ENCODE data around the genes STAC2, PNMT and THRA.

GRCh38 chr17:39169107-39169315, 3.0 kb upstream of the ARL5C start:
- RRBS, result no CpG with 5 or more reads among the region's 6 CpGs
CAGE:
- cytosol, long polyA plus RNA, result no peak
- long polyA plus RNA, result no peak
- nucleus, long polyA plus RNA, result no peak

DNA sequence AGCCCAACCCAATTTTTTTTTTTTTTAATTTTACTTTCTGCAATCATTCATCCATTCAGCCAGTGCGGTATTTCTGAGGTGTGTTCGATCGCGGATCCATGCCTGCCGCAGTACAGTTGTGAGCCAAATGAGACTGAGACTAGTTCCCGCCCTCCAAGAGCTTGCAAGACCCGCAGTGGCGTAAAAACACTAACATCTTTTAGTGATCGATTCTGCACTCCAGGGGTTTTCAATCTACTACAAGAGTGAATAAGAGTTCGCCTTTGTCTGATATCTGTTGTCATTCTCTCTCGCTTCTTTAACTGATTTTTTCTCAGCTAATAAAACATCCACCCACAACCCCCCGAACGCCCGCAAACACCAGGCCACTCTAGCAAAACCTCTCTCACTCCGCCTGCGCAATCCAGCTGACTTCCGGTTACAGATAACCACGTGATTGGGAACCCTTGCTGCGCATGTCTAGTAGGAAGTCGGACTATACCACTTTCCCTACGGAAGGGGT, 409 bp upstream of the RPL19 start:
- RRBS, result no CpG with 5 or more reads among the region's 21 CpGs
CAGE:
- cytosol, long polyA plus RNA, result no peak
- long polyA plus RNA, result no peak
- nucleus, long polyA plus RNA, result no peak

DNA sequence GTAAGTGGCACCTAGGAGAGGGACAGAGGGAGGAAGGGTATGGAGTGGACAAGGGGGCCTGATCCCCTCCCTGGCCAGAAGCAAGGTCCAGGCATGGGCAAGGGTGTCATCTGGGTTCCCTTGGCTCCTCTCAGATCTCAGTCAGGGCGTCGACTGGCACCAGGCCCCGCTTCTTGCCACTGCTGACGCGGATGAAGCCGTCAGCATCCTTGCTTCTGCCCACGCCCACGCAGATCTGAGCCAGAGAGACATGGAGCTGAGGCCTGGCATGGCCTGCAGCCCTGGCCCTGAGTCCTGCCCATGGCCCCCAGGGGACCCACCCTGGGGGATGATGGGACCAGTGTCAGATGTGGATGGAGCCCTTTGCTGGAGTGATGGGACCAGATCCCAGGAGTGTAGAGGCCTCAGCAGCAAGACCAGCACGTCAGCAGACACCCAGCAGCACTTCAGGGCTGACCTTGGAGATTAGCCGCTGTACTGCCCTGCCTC, 12.1 kb downstream of the RPL19 start:
- RRBS, result no CpG with 5 or more reads among the region's 10 CpGs
CAGE:
- cytosol, long polyA plus RNA, result no peak
- long polyA plus RNA, result no peak
- nucleus, long polyA plus RNA, result no peak

- RRBS, result 4% methylated on average over 50 of the region's 96 CpGs
CAGE:
- cytosol, long polyA plus RNA, result no peak
- long polyA plus RNA, result no peak
- nucleus, long polyA plus RNA, result no peak
These were observed at the start of gene STAC2 for GRCh38 chr17:39225276-39226303. Gene STAC2, minus strand, starts transcription at chr17:39225945.

GRCh38 chr17:39282545-39283059, 56.9 kb upstream of the STAC2 start:
- RRBS, result no CpG with 5 or more reads among the region's 6 CpGs
CAGE:
- cytosol, long polyA plus RNA, result no peak
- long polyA plus RNA, result no peak
- nucleus, long polyA plus RNA, result no peak

- RRBS, result no CpG with 5 or more reads among the region's 2 CpGs
CAGE:
- cytosol, long polyA plus RNA, result no peak
- long polyA plus RNA, result no peak
- nucleus, long polyA plus RNA, result no peak
These were observed 40.2 kb downstream of the FBXL20 start for GRCh38 chr17:39361188-39361652.

DNA sequence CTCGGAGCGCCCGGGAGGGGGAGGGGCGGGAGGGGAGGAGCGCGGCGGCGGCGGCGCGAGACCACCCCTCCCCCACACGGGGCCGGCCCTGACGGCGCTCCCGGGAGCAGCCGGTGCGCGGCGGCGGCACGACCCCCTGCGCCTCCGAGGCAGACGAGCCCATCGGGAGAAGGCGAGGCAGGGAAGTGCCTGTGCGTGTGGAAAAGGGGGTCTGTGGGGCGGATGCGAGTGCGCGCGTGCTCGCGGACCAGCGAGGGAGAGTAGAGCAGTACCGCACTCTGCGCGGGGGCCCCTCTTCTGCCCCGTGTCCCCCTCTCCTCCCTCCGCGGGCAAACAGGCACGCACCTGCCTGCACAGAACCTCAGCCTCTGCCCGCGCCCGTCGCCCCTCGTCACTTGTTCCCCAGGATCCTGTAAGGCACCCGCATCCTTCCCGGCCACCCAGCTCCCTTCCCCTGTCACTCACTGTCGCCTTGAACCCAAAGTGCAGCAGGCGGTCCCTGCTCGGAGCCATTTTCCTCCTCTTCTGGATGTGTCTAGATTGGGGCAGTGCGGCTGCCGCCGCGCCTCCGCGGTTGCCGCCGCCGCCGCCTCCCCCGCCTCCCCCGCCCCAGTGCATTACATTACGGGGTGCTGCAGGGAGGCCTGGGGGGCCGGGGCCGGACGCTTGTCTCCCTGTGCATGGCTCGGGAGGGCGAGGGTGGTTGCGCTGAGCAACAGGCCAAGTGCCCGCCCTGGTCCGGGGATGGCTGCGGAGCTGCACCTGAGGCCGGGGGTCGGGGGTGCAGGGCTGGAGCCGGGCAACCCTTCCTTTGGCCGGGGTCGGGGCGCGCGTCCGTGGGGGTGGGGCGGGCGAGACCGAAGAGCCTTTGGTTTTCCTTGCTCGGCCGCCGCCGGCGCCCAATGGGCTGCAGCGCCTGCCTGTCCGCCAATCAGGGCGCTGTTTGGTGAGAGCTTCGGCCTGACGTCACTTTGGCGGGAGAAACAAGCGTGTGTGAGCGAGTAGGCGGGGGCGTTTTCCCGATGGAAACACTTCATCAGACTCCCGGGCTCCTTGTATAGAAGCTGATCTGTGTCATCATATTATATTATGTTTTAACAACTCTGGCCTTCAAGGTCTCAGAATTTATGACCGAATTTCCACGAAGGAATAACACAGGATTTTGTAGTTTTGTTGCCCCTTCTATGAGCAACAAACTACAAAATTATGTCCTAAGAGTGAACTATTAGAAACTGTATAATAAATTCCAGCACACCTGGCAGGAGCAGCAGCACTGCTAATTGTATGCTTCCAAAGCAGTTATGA, 734 bp upstream of the FBXL20 start:
- RRBS, result 1% methylated on average over 27 of the region's 106 CpGs
CAGE:
- cytosol, long polyA plus RNA, result no peak
- long polyA plus RNA, result no peak
- nucleus, long polyA plus RNA, result no peak

GRCh38 chr17:39406339-39407361, 5.2 kb upstream of the FBXL20 start:
- RRBS, result no CpG with 5 or more reads among the region's 4 CpGs
CAGE:
- cytosol, long polyA plus RNA, result start-site peak on the minus strand at chr17:39406897-39407035, 18 and 22 reads in 2 replicates
- long polyA plus RNA, result no peak
- nucleus, long polyA plus RNA, result no peak

GRCh38 chr17:39667323-39668098, 742 bp upstream of the PNMT start:
- RRBS, result 35% methylated on average over 23 of the region's 57 CpGs
CAGE:
- cytosol, long polyA plus RNA, result no peak
- long polyA plus RNA, result no peak
- nucleus, long polyA plus RNA, result no peak

DNA sequence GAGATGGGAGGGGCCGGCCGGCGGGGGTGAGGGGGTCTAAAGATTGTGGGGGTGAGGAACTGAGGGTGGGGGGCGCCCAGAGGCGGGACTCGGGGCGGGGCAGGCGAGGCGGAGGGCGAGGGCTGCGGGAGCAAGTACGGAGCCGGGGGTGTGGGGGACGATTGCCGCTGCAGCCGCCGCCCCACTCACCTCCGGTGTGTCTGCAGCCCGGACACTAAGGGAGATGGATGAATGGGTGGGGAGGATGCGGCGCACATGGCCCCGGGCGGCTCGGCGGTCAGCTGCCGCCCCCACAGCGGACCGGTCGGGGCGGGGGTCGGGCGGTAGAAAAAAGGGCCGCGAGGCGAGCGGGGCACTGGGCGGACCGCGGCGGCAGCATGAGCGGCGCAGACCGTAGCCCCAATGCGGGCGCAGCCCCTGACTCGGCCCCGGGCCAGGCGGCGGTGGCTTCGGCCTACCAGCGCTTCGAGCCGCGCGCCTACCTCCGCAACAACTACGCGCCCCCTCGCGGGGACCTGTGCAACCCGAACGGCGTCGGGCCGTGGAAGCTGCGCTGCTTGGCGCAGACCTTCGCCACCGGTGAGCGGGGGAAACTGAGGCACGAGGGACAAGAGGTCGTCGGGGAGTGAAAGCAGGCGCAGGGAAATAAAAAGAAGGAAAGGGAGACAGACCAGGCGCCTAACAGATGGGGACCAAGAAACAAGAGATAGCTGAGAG, at the start of gene PNMT:
TSS of gene PNMT (plus strand) at position 355 of the 717 bp plus-strand sequence.
- RRBS, result 10% methylated on average over 17 of the region's 75 CpGs
CAGE:
- cytosol, long polyA plus RNA, result no peak
- long polyA plus RNA, result no peak
- nucleus, long polyA plus RNA, result no peak

- RRBS, result no CpG with 5 or more reads among the region's 24 CpGs
CAGE:
- cytosol, long polyA plus RNA, result no peak
- long polyA plus RNA, result no peak
- nucleus, long polyA plus RNA, result no peak
These were observed 1.9 kb downstream of the PNMT start for GRCh38 chr17:39669792-39670879.

DNA sequence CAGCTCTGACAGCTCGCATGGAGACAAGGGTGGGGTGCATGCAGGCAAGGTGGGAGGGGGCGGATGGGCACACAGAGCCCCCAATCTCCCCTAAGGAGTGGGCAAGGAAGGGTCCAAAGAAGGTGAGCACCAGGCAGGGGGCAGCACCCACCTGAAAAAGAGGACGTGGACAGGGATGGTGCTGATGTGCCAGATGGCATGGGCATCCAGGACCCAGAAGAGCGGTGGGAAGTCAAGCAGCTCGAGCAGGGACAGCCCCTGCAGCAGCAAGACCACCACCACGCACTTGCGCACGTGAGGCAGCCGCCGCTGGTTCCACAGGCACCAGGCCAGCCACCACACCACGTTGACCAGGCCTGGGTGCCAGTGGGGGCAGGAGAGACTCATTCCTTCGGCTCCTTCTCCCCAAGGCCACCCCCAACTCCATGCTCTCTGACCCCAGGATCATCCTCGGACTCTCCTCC, 4.7 kb downstream of the PNMT start:
- RRBS, result no CpG with 5 or more reads among the region's 13 CpGs
CAGE:
- cytosol, long polyA plus RNA, result no peak
- long polyA plus RNA, result no peak
- nucleus, long polyA plus RNA, result no peak

GRCh38 chr17:39723115-39723546, 7.2 kb downstream of the MIEN1 start:
- RRBS, result 89% methylated on average over 7 of the region's 19 CpGs
CAGE:
- cytosol, long polyA plus RNA, result no peak
- long polyA plus RNA, result no peak
- nucleus, long polyA plus RNA, result no peak

GRCh38 chr17:39753110-39753482, 15.4 kb downstream of the GRB7 start:
- RRBS, result no CpG with 5 or more reads among the region's 6 CpGs
CAGE:
- cytosol, long polyA plus RNA, result no peak
- long polyA plus RNA, result no peak
- nucleus, long polyA plus RNA, result no peak

DNA sequence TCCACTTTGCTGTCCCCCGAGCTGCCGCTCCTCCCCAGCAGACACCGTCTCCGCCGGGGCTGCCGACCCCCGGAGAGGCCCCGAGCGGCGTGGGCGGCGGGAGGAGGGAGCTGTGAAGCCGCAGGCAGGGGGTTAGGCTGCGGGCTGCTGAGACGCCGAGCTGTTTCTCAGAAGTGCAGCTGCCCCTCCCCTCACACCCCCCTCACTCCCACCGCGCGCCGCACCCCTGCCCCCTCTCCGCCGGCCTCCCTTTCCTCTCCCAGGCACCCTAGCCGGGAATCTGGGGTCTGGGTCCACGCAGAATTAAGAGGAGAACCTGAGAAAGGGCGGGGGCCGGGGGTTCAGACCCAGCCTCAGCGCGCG, 17.0 kb downstream of the GRB7 start:
- RRBS, result 6% methylated on average over 2 of the region's 29 CpGs
CAGE:
- cytosol, long polyA plus RNA, result no peak
- long polyA plus RNA, result no peak
- nucleus, long polyA plus RNA, result no peak

- RRBS, result no CpG with 5 or more reads among the region's 15 CpGs
CAGE:
- cytosol, long polyA plus RNA, result no peak
- long polyA plus RNA, result no peak
- nucleus, long polyA plus RNA, result no peak
These were observed 2.4 kb upstream of the GSDMB start for GRCh38 chr17:39920706-39921340.

DNA sequence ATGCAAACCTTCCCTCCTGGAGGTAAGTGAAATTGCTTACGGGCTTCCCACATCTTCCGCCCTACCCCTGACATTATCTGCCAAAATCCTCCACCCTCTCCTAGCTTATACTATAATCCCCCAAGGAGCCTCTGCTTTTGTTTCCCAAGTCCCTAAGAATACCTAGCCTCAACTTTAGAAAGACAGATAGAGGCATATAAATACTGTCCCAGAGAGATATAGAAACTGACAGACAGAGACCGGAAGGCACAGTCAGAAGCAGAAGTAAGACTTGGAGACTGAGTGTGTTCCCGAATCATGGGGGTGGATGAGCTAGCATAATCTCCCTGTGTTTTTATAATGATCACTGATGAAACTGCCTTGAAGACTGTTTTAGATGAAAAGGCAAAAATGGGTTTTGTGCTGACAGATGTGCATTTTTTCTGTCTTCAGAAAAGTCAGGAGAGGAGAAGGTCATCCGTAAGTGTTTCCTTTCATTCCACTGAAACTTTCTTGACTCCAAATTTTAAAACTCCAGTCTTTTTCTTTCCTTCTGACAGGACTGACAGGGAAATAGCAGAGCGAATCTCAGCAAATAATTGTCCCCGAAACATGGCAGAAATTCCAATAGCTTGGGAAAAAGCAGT, 8.3 kb upstream of the PSMD3 start:
- RRBS, result no CpG with 5 or more reads among the region's 7 CpGs
CAGE:
- cytosol, long polyA plus RNA, result no peak
- long polyA plus RNA, result no peak
- nucleus, long polyA plus RNA, result no peak

DNA sequence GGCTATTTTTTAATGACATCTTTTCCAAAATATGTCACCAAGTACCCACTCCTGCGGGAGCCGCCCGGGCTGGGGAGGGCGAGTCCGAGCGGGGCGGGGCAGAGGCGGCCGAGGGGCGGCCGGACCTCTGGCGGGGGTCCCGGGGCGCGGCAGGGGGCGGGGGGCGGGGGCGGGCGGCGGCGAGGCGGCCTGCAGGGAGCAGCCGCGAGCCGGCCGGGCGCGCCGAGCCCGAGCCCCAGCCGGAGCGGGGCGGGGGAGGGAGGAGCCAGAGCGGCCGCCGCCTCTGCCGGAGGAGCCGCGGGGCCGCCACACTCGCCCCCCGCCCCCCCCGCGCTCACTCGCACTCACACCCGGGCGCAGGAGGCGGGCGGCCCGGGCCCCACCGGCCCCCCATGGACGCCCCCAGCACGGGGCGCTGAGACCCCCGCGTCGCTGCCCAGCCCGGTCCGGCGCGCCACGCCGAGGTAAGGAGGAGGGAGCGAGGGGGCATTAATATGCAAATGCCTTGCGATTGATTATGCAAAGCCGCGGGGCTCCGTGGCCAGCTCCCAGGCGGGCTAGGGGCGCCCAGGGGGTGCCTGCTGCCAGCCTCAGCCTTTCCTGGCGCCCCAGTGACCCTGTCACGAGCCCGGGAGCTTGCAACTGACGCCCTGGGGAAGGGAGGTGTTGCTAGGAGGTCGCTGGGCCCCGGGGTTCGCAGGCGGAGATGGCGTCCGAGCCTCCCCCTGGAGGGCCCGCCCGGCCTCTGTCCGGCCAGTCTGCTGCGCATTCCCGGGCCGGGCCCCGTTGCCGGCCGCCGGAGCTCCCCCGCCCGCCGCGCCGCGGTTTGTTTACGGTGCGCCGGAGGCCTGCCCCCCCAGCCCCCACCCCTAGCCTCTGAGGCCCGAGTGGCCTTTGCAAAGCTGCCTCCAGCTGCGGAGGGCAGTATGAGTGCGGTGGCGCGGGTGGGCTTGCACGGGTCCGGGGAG, at the start of gene THRA:
TSS of gene THRA (plus strand) at position 337 of the 968 bp plus-strand sequence.
- RRBS, result 1% methylated on average over 61 of the region's 106 CpGs
CAGE:
- cytosol, long polyA plus RNA, result no peak
- long polyA plus RNA, result no peak
- nucleus, long polyA plus RNA, result no peak

DNA sequence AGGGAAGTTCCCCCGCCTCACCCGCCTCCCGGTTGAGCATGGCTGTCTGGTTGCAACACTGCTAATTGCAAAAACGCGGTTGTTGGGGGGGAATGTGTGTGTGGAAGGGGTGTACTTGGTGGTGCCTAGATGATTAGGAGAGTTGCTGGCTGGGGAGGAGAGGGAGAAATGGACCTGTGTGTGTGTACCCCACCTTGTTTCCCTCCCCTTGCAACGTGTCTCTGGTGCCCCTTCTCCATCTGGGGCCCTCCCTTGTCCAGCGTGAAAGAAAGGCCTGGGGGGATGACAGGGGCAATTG, 781 bp downstream of the THRA start:
- RRBS, result no CpG with 5 or more reads among the region's 7 CpGs
CAGE:
- cytosol, long polyA plus RNA, result no peak
- long polyA plus RNA, result no peak
- nucleus, long polyA plus RNA, result no peak

DNA sequence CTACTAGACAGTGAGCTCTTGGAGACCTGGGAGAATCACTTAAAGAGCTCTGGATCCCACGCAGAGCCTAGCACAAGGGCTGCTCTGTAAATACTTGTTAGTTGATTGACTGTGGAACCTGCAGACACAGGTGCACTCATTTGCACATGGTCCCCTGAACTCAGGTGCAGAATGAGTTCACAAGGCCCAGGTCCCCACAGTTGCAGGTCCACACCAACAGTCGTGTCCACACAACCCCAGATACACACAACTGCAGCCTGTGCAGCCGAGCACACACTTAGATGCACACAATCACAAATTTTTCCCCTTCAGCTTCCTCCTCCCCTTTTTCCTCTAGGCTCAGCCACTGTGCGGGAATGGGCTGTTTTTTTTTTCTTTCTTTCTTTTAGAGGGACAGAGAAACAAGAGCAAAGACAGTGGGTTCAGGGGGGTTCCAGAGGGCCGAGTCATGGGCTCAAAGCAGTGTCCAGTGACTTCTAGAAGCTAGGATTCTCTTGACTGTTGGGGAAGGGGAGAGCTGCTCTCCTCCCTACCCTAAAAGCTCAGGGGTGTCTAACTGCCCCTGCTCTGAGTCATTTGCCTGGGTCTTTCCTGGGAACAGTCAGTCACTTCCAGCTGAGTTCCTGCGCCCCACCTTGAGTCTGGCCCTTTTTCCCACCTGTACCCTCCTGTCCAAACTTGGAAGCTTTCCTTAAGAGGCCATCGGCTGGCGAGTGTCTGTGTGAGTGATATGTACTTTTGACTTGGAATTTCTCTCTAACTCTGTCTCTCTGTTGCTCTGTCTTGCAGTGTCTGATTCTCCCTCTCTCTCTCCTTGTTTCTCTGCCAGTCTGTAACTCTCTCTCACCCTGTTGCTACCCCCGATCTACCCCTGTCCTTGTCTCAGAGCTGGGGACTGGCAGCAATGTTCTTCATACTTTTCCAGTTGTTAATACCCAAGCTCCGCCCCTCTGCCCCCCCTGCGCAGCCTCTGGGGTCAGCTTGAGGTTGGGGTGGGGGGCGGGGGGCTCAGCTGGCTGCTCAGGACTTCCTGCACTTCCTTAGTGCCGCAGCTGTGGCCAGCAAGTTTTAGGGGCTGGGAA, 2.3 kb downstream of the THRA start:
- RRBS, result no CpG with 5 or more reads among the region's 13 CpGs
CAGE:
- cytosol, long polyA plus RNA, result no peak
- long polyA plus RNA, result no peak
- nucleus, long polyA plus RNA, result no peak

Data from IMR-90 (cell line).